AG08470 (cell line): ENCODE data around the genes ATF3 and SMYD2.

DNA sequence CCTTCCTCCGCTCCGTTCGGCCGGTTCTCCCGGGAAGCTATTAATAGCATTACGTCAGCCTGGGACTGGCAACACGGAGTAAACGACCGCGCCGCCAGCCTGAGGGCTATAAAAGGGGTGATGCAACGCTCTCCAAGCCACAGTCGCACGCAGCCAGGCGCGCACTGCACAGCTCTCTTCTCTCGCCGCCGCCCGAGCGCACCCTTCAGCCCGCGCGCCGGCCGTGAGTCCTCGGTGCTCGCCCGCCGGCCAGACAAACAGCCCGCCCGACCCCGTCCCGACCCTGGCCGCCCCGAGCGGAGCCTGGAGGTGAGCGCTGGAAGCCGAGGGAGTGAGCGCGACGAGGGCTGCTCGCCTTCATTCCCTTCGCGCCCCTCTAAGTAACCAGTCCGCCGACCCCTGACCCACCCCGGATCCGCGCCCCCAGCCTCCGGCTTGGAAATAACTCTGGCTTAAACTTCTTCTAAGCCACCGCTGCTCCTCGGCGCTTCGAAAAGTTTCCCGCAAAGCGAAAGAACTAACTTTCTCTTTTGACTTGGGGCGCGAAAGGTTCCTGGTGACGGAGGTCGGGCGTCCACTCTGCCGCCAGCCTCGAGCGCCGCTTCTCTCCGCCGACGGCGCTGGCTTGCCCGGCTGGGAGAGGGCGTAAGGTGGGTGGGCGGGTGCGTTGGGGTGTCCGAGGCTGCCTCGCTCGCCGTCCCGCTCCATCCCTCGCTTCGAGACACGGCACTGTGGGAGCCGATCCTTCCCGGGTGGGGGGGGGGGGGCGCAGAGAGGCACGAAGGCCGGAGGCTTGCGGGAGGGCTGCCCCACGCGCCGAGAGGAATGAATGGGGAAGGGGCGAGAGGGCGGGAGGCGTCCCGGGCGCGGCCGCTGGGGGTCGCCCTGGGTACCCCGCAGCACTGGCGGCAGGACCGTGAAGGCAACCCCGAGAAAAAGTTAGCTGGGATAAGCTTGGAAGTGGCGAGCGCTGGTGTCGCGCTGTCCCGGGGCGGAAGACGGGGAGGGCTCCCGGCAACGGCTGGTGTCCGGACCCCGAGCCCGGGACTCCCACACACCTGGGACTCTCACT is at the start of gene ATF3:
Gene ATF3 (plus strand): TSS at position 140 of the 1,072 bp plus-strand sequence.
- RRBS: 1% methylated on average over 9 of the region's 115 CpGs

DNA sequence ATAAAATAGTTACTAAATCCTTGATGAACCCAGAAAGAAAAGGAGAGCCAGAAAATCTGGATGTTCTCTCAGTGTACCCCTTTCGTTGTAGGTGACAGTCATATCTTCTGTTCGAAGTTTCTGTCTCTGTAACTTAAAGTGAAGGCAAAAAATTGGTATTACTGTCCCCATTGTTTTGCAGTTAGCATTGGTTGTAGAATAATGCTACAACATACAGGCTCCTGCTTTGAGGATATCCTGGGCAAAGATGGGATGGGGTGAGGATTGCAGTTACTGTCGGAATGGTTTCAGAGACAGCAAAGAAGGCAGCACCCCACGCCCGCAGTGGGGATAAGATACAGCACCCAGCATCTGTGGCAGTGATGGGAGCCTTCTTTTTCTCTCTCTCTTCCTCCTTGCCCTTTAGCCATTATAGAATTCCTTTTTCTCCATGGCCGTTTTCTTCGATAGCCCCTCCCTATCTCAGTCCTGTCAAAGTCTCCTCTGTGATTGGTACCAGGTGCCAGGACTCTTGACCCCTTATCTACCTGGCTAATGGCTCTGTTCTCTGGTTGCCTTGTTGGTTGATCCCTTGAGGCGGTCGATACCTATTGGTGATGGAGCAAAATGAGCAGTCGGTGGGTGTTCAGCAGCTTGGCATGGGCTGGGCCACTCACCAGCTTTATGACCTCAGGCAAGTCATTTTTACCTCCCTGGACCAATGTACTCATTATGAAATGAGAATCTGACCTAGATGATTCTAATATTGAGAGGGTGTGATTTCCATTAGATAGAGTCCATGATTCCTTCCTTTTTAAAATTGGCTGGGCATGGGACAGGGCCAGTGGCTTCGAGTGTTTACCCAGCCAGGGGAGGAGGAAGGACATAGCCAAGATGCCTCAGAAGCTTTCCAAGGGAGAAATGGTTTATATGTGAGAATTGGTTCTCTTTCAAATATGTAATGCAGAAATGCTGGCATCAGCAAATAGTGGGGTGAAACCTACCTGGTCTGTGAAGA is 2.0 kb downstream of the ATF3 start:
- RRBS: no CpG with 5 or more reads among the region's 11 CpGs

- RRBS: no CpG with 5 or more reads among the region's 4 CpGs
Measured at GRCh38 chr1:212624024-212624328, 298 bp upstream of the GARIN4 start.

- RRBS: no CpG with 5 or more reads among the region's 12 CpGs
Measured at GRCh38 chr1:212721213-212721972, 21.8 kb upstream of the BATF3 start.

DNA sequence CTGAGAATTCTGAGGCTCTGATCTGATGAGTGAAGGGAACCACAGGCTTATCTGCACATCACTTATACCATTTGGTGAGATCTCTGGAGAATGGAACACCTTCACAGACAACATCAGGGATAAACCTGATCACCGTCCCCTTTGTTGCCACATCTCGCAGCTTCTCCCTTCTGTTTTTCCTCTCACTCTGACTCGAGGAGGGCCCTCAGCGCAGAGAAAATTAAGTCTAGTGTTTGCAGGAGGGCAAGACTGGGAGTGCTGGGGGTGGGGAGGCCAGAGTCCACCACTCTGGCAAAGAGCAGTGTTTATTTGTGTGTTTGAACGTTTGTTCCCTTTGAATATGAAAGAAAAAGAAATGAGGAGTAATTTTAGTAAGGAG is 29.0 kb upstream of the BATF3 start:
- RRBS: no CpG with 5 or more reads among the region's 5 CpGs

- RRBS: no CpG with 5 or more reads among the region's 15 CpGs
Measured at GRCh38 chr1:212915183-212916162, 34.9 kb upstream of the VASH2 start.

DNA sequence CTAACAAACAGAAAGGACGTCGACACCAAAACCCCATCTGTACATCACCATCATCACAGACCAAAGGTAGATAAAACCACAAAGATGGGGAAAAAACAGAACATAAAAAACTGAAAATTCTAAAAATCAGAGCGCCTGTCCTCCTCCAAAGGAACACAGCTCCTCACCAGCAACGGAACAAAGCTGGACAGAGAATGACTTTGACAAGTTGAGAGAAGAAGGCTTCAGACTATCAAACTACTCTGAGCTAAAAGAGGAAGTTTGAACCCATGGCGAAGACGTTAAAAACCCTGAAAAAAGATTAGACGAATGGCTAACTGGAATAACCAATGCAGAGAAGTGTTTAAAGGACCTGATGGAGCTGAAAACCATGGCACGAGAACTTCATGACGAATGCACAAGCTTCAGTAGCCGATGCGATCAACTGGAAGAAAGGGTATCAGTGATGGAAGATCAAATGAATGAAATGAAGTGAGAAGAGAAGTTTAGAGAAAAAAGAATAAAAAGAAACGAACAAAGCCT is 163.9 kb downstream of the RPS6KC1 start:
- RRBS: no CpG with 5 or more reads among the region's 12 CpGs

GRCh38 chr1:213596851-213597240 is 390.9 kb upstream of the PROX1 start:
- RRBS: no CpG with 5 or more reads among the region's 7 CpGs

DNA sequence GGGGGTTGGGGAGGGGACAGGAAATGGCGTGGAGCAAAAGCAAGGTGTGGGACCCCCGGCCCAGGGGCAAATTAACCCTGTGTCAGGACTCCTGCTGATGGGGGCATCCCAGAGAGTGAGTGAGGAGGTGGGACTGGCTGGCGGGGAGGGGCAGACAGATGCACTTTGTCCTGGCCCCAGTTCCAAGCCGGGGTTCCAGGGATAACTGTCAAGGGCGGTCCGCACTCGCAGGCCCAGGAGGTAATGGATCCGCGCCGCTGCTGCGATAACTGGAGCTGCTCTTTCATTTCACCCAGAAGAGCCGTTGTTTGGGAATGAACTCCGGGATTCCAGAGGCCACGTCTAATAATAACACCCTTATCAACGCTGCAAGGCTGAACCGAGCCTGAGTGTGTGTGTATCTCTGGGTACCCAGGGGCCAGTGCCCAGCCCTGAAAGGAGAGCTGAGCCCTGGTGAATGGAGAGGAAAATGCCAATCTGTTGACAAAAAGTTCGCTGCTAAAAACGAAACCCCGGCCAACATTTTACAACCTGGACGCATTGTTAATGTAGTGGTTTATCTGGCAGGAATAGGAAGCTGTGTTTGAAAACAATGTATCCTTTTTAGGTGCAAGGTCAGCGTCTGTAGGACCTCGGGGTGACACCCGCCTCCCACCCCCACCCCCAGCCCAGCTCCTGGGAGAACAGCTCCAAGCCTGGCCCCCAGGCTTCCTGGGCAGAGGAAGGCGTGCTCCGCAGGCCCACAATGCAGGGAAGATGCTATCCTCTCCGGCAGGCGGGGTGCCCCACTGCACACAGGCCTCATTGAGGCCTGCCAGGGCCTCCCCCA is 119.7 kb downstream of the PROX1 start:
- RRBS: no CpG with 5 or more reads among the region's 27 CpGs

DNA sequence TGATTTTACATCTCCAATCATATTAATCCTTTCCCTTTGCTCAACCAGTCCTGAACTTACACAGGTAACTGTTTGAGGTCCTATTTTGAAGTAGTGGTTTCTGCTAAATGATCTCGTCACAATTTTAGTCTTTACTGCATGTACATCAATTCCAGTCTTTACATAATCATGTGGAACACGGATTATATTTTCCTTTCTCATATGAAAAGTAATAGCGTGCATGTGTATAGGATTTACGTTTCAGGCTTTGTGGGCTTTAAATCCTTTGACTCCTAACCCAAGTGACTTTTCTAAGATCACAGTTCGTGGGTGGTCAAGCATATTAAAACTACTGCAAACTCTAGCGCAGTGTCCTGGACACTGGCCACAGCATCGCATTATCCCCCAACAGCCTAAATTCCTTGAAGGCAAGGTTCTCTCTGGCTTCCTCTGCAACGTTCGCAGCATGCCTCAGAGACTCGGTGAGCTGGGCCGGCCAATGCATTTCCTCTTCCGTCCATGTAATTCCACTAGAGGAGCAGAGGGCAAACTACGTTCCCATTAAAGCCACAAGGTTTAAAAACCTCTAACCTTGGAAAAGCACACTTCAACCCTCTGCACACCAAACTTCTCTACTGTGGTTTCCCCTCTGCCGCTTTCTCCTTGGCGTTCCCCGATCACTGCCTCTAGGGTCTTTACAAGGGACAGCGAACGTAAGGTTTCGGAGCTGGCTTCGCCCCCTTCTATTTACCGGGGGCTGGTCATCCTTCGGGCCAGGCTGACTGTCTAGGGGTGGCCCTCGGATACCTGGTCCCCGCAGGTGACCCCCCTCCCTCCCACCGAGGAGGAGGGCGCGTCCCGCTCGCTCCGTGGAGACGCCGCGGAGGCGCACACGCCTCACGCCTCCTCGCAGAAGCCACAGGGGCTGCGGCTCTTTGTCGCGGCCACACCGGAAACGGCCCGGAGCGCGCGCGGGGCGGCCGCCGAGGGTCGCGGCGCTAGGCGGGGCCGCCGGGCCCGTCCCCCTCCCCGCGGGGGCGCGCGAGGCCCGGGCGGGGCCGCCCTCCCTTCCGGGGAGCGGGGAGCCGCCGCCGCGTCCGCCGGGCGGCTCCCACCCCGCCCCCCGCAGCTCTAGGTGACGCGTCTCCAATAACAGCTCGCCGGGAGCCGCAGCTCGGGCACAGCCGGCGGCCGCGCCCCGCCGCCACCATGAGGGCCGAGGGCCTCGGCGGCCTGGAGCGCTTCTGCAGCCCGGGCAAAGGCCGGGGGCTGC is at the start of gene SMYD2:
Gene SMYD2 (plus strand): TSS at position 1,093 of the 1,252 bp plus-strand sequence.
- RRBS: 1% methylated on average over 41 of the region's 94 CpGs

GRCh38 chr1:214337356-214338191 is 56.6 kb downstream of the SMYD2 start:
- RRBS: no CpG with 5 or more reads among the region's 10 CpGs

GRCh38 chr1:214446528-214447657 is 104.5 kb downstream of the PTPN14 start:
- RRBS: no CpG with 5 or more reads among the region's 8 CpGs

- RRBS: no CpG with 5 or more reads among the region's 5 CpGs
Measured at GRCh38 chr1:214505162-214505474, 46.3 kb downstream of the PTPN14 start.

DNA sequence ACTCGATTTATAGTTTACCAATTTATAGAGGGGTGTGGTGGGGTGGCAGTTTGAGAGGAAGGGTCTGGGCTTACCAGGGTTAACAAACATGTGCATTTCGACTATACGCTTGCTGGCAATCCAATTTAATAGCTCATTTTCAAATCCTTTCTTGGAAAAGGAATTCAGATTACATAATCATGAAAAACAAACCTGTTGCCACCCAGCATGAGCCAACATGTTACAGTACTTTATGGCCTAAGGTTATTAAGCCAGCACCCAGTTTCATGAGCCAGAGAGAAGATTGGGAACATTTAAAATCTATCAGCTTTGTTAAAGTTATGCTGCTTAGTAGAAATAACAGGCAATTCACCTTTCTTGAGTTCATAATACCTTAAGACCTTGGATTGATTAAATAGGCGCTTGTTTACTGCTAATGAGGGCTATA is 22.6 kb upstream of the PTPN14 start:
- RRBS: no CpG with 5 or more reads among the region's 4 CpGs

DNA sequence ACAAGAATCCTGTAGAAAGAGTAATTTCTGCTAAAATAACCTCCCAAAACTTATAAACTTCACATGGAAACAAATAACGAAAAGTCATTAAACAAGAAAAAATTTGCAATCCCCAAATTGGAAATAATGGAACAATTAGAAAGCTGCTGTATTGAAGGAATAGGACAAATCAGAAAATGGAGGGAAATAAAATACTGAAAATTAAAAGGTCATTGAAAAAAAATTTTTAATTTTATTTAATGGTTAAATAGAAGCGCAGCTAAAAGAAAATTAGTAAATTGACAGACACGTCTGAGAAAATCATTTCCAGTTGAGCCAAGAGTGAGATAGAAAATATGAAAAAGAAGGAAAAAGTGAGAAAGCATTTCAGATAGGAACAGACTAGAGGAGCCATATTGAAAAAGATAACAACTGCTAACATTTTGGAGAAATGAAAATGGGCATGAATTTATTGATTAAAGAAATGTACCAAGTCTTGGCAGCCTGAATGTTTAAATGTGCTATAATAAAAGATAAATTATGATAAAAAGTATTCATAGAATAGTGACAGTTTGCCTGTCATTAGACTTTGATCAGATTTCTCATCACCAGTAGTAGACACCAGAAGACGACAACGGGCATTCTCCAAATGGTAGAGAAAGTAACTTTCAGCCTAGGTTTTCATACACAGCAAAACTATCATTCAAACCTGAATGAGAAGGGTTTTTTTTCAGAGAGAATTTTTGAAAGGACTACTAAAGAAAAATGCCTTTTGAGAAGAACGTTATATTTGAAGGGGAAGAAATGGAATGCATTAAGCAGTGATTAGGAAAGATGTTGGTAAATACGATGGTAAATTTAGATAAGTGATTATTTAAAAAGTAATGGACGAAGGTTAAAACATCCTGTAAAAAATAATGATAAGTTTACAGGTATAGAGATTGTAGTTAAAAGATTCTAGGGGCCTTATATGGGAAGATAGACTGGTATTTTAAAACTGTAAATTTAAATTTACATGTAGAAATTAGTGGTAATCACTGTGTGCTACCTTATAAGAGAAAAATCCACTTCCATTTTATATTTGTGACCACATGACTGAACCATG is 31.7 kb downstream of the KCTD3 start:
- RRBS: no CpG with 5 or more reads among the region's 8 CpGs

DNA sequence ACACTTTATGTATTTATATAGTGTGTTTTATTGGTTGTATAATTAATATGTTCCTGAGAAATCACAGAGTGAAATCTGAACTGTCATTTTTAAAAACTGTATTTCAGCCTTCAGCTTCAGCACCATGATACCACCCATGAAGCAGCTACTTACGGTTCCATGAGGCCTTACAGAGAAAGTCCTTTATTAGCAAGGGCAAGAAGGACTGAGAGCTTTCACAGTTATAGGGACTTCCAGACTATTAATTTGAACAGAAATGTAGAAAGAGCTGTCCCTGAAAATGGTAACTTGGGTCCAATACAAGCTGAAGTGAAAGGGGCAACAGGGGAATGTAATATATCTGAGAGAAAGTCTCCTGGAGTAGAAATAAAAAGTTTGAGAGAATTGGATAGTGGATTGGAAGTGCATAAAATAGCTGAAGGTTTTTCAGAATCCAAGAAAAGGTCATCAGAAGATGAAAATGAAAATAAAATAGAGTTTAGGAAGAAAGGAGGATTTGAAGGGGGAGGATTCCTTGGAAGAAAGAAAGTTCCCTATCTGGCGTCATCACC is 52.9 kb downstream of the KCTD3 start:
- RRBS: no CpG with 5 or more reads among the region's 2 CpGs

- RRBS: no CpG with 5 or more reads among the region's 4 CpGs
Measured at GRCh38 chr1:215645081-215645624, 78.0 kb downstream of the KCTD3 start.

GRCh38 chr1:216484197-216484604 is 61.0 kb upstream of the USH2A start:
- RRBS: no CpG with 5 or more reads among the region's 3 CpGs

DNA sequence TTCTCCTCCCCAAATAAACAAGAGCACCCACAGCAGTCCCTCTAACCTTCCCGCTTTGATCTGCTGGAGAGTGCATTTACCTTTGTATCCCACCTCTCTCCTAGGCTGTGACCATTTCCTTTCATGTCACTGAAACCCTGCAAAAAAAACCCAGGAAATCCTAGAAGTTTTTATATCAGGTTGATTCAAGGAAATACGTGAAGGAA is 108.4 kb upstream of the USH2A start:
- RRBS: no CpG with 5 or more reads among the region's 2 CpGs

GRCh38 chr1:216627227-216627891 is 95.9 kb downstream of the ESRRG start:
- RRBS: no CpG with 5 or more reads among the region's 4 CpGs